Measurements from ENCODE around the gene S1PR4.

- RRBS = 3% methylated on average over 3 of the region's 28 CpGs
Measured at GRCh38 chr19:3028230-3028834, 748 bp downstream of the TLE2 start.

GRCh38 chr19:3065437-3066160, 3.3 kb upstream of the TLE5 start:
- RRBS = no CpG with 5 or more reads among the region's 15 CpGs

GRCh38 chr19:3120880-3121593, 14.8 kb upstream of the GNA15 start:
- RRBS = no CpG with 5 or more reads among the region's 45 CpGs

DNA sequence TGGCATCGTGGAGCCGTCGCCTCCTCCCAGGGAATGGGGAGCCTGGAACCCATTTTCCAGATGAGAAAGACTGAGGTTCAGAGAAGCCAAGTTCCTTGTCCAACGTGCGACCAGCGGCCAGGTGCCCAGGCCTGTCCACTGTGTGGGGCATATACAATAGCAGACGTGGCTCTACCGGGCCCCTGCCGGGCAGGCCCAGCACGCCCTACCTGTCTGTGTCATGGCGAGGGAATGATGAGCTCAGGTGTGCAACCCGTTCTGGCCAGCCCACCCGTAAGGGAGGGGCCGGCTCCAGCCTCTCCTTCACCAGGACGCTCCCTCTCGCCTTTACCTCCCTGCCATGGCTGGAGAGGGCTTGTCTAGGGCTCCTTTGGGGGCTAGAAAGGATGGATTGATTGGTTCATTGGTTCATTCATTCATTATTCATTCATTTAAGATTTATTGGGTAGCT, 887 bp downstream of the GNA15 start:
- RRBS = no CpG with 5 or more reads among the region's 16 CpGs

DNA sequence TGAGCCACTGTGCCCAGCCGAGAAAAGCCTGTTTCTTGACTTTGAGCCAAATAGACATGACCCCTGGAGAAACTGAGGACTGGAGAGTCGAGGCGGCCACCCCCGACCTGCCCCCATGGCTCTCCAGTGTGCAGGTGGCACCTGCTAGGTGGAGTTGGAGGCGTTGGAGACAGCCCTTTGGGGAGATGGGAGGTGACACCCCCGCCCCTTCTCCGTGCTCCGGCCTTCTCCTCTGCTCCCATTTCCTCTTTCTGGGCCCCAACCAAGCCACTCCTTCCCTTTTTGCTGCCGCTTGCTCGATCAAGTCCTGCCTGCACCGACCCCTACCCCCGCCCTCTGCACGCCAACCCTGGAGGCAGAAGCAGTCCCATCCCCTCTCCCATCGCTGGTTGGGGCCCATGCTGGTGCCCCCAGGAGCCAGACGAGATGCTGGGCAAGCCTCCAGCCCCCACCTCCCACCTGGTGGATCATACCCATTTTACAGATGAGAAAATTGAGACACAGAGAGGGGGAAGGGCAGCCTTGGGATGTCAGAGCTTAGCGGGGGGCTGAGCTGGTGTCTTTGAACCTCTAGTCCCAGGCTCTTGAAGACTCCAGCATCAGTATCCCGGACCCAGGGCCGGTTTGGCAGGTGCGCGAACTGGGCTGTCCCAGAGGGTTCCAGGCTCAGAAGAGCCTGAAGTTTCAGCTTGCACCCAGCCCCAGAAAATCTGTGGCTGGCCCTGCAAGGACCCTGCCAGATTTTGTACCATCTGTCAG, 10.2 kb downstream of the GNA15 start:
- RRBS = no CpG with 5 or more reads among the region's 20 CpGs

DNA sequence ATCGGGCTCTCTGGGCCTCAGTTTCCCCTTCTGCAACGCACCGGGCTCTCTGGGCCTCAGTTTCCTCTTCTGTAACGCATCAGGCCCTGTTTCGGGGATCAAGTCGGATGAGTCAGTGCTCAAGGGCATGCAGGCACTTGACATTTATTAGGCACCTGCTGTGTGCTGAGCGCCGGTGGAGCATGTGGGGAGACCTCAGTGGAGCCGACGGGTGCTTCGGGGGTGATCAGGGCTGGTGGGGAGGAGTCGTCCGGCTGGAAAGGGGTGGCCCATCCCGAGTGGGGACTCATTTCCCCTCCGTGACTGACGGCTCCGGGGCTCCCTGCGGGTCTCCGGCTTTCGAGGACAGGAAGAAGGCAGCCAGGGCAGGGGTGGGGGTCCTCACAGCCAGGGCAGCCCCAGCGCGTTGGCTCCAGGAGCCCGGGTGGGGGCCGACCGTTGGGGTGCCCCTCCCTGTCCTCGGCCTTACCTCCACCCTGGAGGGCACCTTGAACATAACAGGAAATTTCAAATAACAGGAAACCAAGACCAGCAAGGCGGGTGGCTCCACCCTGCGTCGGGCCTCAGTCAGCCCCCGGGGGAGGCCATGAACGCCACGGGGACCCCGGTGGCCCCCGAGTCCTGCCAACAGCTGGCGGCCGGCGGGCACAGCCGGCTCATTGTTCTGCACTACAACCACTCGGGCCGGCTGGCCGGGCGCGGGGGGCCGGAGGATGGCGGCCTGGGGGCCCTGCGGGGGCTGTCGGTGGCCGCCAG, at the start of gene S1PR4:
S1PR4 (plus strand) TSS at position 563 of the 756 bp plus-strand sequence.
- RRBS = 60% methylated on average over 14 of the region's 48 CpGs

GRCh38 chr19:3178963-3179497, 461 bp downstream of the S1PR4 start:
- RRBS = no CpG with 5 or more reads among the region's 37 CpGs

GRCh38 chr19:3189490-3190121, 3.9 kb downstream of the NCLN start:
- RRBS = 100% methylated on average over 2 of the region's 33 CpGs

- RRBS = no CpG with 5 or more reads among the region's 12 CpGs
Measured at GRCh38 chr19:3274805-3275379, 50.4 kb downstream of the CELF5 start.

DNA sequence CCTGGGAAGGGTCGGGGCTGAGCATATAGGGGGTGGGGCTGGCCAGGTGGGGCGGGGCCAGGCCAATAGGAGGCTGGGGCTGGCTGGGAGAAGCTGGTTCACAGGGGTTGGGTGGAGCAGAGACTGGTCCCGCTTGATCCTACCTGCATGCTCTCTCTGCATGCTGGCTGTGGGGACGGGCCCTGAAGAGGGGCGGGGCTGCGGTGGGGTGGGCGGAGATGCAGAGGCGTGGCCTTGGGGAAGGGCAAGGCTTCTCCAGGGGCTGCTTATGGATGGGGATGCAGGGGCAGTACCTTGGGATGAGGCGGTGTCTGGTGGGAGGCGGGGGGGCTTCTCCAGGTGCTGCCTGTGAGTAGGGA, 52.0 kb downstream of the CELF5 start:
- RRBS = no CpG with 5 or more reads among the region's 10 CpGs

DNA sequence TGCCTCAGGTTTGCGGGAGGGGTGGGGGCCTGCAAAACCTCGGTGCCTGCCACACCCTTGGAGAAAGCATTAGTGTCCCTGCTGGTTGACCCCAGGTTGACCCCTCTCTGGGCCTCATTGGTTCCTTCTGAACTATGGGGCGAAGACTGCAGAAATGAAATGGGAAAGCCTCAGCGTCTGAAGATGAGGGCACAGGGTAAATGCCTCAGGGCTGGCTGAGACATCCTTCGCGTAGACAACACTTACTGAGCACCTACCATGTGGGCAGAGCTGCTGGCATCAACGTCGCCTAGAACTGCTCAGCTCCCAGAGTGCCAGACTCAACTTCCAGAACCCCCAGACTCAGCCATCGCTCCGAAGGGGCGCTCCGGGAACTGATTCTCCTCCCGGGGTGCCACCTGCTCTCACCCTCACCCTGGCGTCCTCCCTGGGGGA, 8.5 kb upstream of the NFIC start:
- RRBS = no CpG with 5 or more reads among the region's 14 CpGs

DNA sequence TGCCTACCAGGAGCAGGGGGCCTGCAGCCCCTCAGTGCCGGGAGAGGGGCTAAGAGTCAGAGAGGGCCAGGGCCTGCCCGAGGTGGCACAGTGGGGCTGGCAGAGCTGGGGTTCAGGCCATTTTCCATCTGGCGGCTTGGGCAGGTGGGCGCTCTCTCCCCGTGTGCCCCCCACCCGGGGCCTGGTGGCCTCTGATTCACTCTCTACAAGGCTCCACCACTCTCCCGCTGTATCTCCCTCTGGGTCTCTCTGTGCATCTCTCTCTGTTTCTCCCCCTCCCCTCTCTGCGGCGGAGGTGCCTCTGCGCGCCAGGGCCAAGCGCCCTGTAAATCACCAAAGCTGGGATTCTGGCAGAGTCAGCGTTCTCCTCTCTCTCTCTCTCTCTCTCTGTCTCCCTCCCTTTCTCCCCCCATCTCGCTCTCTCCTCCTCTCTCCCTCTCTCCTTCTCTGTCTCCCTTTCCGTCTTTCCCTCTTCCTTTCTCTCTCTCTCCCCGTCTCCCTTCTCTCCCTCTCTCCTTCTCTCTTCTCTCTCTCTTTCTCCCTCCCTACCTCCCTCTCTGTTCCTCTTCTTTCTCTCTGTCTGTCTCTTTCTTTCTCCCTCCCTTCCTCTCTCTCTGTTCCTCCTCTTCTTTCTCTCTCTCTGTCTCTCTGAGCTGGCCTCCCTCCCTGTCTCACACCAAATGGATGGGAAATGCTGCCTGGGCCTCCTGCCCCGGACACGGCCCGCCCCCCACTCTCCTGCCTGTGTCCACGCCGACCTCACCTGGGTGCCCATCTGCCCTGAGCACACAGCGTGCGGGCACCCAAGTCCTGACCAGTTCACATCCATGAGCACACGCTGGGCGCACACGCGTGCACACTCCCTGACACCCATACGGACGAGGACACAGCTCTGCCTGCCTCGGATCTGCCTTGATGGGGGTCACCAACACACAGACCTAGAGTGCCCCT, 4.0 kb downstream of the NFIC start:
- RRBS = no CpG with 5 or more reads among the region's 30 CpGs

- RRBS = no CpG with 5 or more reads among the region's 14 CpGs
Measured at GRCh38 chr19:3372350-3372837, 6.0 kb downstream of the NFIC start.

GRCh38 chr19:3411343-3412360, 45.3 kb downstream of the NFIC start:
- RRBS = 95% methylated on average over 3 of the region's 28 CpGs

DNA sequence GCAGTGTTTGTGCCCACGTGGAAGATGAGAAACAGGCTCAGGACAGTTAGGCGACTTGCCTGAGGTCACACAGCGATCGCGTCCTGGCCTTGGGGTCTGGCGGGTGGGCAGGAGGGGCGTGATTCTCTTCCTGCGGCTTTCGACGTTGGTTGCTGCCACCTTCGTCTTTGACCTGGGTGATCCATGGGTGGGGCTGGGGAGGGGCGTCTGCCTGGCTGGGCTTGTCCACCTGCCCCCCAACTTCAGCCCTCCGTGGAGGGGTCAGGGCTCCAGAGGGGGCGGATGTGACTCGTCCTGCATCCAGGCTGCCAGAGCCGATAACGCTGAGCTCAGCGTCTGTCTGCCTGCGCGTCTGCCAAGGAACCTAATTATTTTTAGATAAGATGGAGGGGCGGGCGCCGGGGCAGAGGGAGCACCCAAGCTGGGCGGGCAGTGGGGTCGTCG, 57.0 kb downstream of the SMIM24 start:
- RRBS = no CpG with 5 or more reads among the region's 26 CpGs

- RRBS = 97% methylated on average over 2 of the region's 18 CpGs
Measured at GRCh38 chr19:3431588-3432230, 48.6 kb downstream of the SMIM24 start.

- RRBS = no CpG with 5 or more reads among the region's 6 CpGs
Measured at GRCh38 chr19:3470719-3471091, 9.6 kb downstream of the SMIM24 start.

DNA sequence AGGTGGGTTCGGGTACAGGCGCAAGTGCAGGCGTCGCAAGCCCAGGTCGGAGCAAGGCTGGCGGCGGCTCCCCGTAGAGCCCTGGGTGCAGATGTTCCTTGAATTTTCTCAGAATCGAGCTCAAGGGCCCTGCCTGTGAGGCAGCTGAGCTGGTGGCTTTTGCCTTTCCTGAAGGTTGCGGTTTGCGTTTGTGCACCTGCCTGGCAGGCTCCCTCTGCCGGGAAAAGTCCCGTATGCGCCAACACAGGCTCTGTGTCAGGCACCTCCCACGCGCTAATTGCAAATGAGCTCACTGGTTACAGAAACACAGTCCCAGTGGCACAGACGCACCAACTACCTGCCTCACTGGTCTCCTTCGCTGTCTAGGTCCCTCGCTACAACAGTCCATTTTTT, 5.9 kb downstream of the DOHH start:
- RRBS = no CpG with 5 or more reads among the region's 19 CpGs

DNA sequence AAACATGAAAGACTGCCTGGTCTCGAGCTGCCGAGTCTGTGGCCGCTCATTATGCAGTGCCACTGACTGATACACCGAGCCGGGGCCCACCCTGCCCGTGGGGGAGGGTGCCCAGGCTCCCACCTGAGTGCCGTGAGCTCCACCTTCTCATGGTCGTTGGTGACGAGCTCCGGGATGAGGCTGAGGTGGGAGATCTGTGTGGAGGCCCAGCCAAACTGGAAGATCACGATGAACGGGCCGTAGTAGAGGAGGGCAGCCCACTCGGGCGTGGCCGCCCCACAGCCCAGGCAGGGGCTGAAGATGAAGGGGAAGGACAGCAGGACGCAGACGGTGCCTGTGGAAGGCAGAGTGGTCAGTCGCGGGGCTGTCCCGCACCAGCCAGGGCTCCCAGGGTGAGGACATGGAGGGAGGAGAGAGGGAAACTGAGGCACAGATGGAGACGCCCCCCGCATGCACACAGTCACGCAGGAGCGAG, 6.5 kb downstream of the MFSD12 start:
- RRBS = 99% methylated on average over 5 of the region's 25 CpGs

- RRBS = 89% methylated on average over 4 of the region's 27 CpGs
Measured at GRCh38 chr19:3574958-3575711, 2.4 kb downstream of the HMG20B start.